Anterior vena cava (tissue), 1 donor: ENCODE measurements around a stretch of chr2.

GRCh38 chr2:237310656-237311236 lies 103.2 kb downstream of the COL6A3 start:
- PRO-cap: unidirectional peak, minus-strand start at chr2:237310887

- PRO-cap: no peak
These were observed 60.8 kb downstream of the COL6A3 start for GRCh38 chr2:237353063-237353712.

GRCh38 chr2:237358982-237359629 lies 54.9 kb downstream of the COL6A3 start:
- PRO-cap: no peak

DNA sequence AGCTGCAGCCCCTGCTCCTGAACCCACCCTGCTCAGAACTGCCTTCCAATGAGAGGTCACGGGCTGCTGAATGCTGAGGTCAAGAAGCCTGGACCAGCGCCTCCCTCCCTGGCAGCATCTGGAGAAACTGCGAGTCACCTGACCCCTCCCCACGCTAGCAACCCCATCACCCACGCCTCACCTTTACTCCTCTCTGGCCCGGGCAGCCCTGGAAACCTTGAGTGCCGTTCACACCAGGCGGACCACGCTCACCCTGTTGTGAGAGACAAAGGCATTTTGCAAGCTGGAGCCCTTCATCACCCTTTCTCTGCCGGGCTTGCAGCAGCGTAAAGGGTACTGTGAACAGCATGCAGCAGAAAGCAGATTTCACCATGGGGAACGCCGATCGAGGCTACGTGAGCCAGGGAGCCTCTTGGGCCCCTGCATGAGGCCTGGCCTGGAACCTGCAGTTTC lies 54.0 kb downstream of the COL6A3 start:
- PRO-cap: no peak

GRCh38 chr2:237408023-237409468 lies 5.4 kb downstream of the COL6A3 start:
- PRO-cap: bidirectional peak, plus-strand start at chr2:237408586, minus-strand start at chr2:237408441

DNA sequence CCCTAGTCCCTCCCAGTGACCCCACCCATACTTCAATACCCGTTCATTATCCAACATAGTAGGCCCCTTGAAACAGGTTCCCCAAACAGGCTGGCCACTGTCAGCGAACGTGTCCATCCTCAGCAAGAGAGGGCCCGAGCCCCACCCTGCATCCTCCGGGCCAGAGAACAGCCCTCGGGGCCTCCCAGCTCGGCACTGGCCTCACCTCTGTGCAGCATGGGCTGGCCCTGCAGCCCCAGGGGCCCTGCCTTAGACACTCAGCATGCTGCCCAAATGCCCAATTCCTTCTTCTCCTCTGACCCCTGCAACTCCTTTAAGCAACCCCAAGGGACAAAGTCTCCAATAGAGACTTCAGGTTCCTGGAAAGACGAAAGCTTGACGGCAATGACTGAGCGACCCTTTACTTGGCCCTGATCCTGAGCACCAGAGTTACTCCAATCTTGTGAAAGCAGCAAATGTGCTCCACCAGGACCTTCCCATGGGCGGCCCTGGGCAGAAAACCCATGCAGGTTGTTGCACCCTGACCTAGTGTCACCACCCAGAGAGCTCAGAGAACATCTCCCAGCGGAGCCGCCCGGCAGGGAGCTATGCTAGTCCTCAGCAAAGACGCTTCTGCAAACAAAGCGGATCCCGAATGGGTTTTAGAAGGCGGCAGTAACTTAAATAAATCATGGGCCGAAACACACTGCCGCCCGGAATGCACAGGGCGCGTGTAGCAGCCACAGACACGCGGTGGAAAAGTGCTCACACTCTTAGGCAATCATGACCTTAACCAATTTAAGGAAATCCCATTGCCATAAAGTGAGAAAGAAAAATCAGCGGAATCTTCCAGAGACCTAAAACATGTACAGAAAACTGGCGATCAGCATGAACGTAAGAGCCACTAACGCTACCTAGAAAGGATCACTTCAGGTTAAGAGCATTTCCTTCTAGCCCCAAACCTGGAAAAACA lies 706 bp downstream of the COL6A3 start:
- PRO-cap: bidirectional peak, plus-strand start at position 70 of the sequence, minus-strand start outside the sequence; unidirectional peak, minus-strand start at position 197 of the sequence

- PRO-cap: unidirectional peak, plus-strand start at chr2:237475015
These were observed 12.3 kb upstream of the MLPH start for GRCh38 chr2:237474614-237475197.

DNA sequence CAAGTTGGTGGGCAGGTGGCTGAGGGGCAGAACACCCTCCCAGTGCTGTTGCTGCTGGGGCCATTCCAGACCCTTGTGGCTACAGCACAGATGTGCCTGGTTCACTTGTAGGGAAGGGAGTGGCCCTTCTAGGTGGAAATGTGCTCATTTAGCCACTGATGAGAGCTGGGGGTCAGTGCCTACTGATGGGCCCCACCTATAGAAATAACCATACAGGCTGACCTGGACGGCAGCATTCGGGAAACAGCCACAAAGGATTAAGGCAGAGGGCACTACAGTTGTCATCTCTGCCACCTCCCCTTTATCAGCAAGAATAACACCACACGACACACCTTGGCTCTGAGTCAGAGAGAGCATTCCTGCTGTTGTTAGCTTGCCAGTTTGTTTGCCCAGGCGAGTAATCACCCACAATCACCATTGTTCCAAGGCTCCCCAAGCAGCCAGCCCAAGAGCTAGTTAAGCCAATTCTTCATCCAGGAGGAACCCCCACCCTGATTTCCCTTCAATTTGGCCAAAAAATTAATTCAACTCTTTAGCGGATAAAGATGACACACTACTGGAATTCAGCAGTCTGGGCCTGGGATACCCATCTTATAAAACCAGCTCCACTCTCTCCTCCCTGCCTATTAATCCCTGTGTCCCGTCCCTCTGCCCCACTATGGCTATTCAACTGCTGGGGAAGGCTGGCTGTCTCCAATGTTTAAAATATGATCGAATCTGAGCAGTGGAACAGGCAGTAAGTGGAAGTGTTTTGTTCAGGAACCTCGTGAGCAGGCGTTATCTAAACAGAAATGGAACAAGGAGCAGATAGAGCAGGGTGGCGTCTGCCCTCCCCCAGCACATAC lies 2.5 kb downstream of the MLPH start:
- PRO-cap: no peak

- PRO-cap: no peak
These were observed 10.7 kb downstream of the MLPH start for GRCh38 chr2:237497638-237498308.

- PRO-cap: no peak
These were observed 14.8 kb downstream of the MLPH start for GRCh38 chr2:237501708-237502463.

DNA sequence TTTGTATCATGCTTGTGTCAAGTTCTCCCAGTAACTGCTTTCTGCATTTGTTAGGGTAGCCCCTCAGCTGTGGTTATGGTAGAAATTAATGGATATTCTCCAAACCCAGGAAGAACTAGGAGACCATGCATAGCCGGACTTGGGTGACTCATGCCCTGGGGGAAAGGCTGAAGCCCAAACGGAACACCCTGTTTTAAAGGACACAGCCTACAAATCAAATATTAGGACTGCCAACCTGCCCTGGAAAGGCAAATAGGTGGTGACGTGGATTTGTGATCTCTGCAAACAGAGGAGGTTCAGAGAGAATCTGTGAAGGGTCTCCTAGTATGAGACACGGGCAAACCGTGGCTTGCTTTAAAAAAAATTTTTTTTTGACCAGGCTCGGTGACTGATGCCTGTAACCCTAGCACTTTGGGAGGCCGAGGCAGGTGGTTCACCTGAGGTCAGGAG lies 15.4 kb downstream of the MLPH start:
- PRO-cap: no peak

DNA sequence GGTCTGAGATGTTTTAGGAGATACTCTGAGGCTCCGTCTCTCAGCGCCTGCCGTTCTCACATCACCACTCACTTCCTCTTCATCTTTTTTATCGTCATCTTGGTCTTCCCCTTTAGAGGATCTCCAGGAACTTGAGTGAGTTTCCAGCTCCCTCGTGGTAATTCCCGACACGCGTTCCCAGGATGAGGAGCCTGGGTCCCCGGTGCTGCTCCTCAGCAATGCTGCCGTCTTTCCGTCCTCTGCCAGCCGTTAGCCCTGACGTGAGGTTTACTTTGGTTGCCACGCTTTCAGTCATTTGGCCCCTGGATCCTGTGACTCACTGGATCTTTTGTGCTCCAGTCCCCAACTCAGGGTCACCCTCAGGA lies 16.2 kb downstream of the MLPH start:
- PRO-cap: no peak

DNA sequence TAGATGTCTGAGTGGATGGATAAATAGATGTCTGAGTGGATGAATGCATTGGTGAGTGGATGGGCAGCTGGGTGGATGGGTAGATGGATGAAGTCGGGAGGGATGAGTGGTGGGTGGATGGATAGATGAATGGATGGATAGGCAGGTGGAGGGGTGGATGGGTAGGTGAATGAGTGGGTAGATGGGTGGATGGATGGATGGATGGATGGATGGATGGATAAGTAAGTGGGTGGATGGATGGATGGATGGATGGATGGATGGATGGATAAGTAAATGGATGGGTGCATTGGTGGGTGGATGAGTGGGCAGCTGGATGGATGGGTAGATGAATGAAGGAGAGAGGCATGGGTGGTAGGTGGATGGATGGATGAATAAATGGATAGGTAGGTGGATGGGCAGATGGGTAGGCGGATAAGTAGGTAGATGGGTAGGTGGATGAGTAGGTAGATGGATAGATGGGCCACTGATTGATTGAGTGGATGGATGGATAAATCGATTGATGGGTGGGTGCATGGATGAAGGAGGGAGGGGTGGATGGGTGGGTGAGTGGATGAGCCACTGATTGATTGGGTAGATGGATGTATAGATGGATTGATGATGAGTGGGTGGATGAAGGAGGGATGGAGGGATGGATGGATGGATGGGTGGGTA lies 30.6 kb downstream of the MLPH start:
- PRO-cap: no peak

- PRO-cap: no peak
These were observed 34.6 kb downstream of the LRRFIP1 start for GRCh38 chr2:237661906-237662540.

- PRO-cap: no peak
These were observed 43.2 kb downstream of the LRRFIP1 start for GRCh38 chr2:237670431-237671208.

DNA sequence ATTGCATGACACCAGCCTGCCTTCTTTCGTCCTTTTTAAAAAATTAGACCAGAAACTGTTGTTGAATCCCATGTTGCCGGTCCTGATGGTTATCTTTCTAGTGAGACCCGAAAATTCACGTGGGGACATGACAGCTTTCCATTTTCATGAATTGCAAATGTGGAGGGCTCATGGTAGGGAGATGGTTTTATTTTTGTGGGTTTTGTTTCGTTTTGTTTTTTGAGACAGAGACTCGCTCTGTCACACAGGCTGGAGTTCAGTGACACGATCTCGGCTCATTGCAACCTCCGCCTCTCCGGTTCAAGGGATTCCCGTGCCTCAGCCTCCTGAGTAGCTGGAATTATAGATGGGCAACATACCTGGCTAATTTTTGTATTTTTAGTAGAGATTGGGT lies 48.9 kb downstream of the LRRFIP1 start:
- PRO-cap: no peak

DNA sequence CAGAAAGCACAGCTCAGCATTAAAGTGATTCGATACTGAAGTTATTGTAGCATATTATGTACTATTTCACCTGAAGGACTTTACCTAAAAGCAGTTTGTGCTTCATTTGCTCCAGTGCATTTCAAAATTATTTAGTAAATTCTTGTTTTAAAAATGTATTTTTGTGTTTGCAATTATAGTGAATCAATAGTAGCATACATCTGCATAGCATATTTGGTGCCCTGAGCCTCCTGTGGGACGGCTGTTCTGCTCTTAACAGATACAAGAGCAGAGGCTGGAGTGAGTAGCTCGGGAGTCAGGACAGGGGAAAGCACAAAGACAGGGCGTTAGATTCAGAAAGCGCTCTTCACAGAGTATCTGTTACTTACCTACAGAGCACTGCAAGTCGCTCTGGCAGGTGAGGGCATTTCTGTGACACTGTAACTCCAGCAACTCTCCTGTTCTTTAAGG lies 74.3 kb upstream of the RBM44 start:
- PRO-cap: no peak

- PRO-cap: no peak
These were observed 54.6 kb upstream of the RBM44 start for GRCh38 chr2:237743571-237744755.

GRCh38 chr2:237789259-237790078 lies 9.1 kb upstream of the RBM44 start:
- PRO-cap: no peak

- PRO-cap: no peak
These were observed 1.1 kb downstream of the RAMP1 start for GRCh38 chr2:237860624-237860834.